Metastatic Pancreatic Carcinoma in the Ovary (tissue), 1 donor: ENCODE data around the gene SCYGR3.

DNA sequence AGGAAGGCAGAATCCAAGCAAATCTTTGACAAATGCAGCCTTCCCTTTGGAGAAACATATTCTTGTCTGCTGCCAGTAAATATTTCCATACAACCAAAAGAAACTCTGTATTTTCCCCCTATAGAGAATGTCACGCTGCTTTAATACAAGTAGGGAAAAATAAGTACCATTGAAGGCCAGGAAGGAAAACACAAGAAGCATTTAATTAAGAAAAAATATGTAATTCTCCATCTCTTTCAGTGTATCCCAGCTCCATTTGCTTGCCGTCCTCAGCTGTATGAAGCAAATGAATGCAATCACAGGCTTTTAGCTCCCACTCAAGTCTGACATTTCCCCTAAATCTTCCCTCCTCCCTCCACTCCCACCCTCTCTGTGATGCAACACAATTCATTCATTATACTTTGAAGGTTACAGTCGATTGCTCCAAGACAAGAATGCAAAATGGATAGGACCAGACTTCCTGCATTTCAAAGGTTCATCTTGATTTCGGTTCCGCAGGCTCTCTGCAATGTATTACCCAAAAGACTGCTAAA lies 172.6 kb upstream of the SERPINE2 start:
- PRO-cap, result no peak

- PRO-cap, result no peak
Observed at GRCh38 chr2:224241781-224242021, 160.2 kb downstream of the FAM124B start.

- PRO-cap, result no peak
Observed at GRCh38 chr2:224560359-224561646, 24.4 kb downstream of the CUL3 start.

DNA sequence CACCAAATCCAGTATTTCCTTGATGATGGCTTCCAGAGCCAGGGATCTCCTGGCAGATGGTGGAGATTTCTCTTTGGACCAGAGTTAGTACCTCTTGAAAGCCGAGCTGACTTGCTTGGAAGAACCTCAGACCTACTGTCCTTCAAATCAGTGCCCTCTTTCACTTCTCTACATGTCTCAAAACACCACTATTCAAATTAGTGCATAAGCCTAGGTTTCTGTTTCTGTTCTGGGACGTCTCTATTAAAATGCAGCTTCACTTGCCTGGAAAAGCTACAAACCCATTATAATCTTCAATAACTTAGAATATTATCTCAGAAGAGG lies 84.7 kb downstream of the DOCK10 start:
- PRO-cap, result no peak

GRCh38 chr2:224971179-224971673 lies 71.0 kb downstream of the DOCK10 start:
- PRO-cap, result no peak

DNA sequence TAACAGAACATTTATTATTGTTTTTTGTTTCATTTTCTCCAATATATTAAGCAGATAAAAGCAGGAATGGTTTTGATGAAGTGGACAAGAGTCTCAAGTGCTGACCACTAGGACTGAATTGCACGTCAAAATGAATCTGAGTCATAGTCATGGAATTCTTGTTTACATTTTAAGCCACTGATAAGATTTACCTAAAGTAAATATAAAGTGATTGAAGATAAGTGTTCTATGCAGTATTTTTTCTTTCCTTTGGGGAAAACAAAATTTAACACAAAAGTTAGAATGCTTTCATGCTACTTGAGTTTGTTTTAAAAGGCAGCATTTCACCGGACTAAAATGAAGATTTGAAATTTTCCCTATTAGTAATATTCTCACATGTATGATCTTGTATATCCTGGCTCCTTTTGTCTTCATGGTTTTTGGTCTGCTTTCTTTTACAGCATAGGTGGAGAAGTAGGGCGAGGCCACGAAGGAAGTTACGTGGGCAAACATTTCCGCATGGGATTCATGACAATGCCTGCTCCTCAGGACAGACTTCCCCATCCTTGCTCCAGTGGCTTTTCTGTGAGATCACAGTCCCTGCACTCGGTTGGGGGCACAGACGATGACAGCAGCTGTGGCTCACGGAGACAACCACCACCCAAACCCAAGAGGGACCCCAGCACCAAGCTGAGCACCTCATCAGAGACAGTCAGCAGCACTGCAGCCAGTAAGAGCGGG lies 113.6 kb downstream of the NYAP2 start:
- PRO-cap, result no peak

DNA sequence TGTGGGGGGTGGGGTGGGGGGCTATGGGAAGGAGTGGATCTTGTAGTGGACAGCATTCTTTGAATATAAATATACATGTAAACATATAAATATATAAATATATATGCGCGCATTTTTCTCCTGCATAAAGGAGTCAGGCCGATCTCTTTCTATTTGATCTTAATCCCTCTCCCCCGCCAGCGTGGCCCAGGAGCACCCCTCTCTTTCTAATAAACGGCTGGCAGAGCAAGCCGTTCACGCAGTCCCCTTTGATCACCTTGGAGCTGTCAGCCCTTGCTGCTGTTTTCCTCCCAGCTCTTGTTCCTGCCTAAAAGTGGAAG lies 631.1 kb downstream of the NYAP2 start:
- PRO-cap, result no peak

- PRO-cap, result bidirectional peak, plus-strand start at chr2:226031439, minus-strand start at chr2:226031445; unidirectional peak, minus-strand start at chr2:226031495
Observed at GRCh38 chr2:226031062-226031555, 631.6 kb downstream of the NYAP2 start.

DNA sequence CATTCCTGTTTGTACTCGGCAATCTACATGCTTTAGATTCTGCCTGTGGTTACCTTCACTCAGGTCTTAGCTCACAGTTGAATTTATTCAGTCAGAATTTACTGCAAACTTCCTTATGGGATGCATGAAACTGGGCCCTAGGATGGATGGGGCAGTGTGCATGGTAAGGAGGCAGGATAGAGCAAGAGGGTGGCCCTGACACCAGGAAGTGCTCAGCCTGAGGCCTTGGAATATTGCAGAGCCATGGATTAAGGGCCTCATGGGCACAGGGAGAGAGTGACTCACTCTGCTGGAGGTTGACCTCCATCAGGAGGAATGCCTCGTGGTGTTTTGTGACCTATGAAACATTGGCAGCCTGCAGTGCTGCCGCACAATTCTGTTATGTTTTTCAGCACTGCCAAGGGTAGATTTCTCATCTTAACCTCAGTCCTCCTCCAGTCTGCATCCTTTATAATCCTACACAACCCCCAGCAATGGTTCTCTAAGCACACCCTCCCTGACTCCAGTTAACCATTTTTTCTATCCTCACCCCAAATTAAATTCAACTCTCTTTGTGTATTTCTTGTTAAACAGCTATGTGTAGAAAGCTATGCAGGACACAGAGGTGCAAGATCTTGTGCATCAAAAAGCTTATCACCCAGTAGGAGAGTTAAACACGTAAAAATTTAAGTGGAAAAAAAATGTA lies 321.2 kb downstream of the IRS1 start:
- PRO-cap, result no peak

- PRO-cap, result no peak
Observed at GRCh38 chr2:226631589-226632135, 168.0 kb downstream of the IRS1 start.

DNA sequence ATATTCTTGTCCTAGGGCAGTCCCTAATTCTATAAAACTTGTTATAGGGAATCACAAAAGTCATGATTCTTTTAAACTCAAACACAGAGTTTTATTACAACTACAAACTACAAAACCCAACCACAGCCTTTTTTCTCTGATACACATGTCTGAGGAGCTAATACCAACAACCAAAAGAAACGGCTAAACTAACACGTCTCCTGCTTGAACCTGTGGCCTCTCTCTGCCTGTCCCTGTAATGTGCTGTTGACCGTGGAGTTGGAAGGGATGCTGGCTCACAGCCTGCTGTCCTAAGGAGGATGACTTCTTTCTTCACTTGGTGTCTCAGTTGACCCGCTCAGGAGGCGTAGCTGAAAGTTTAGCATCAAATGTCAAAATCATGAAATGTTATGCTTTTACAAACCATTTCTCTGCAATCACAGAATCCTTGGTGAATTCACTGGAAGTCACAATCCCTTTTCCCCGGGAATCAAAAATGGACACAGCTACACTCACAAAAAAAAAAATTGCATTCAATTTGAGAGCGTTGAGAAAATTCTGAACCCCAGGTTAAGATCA lies 74.5 kb downstream of the IRS1 start:
- PRO-cap, result no peak

- PRO-cap, result unidirectional peak, plus-strand start at chr2:227228561
Observed at GRCh38 chr2:227227901-227228677, 63.7 kb downstream of the COL4A3 start.

GRCh38 chr2:227472661-227473596 lies 973 bp downstream of the AGFG1 start:
- PRO-cap, result unidirectional peak, minus-strand start at chr2:227472909

GRCh38 chr2:227527939-227528406 lies 56.0 kb downstream of the AGFG1 start:
- PRO-cap, result no peak

GRCh38 chr2:227536290-227537108 lies 62.2 kb upstream of the SCYGR2 start:
- PRO-cap, result no peak

GRCh38 chr2:227614767-227615021 lies at the start of gene SCYGR3:
Gene SCYGR3 (minus strand): TSS chr2:227614840.
- PRO-cap, result no peak

GRCh38 chr2:229080071-229080722 lies 190.9 kb downstream of the PID1 start:
- PRO-cap, result no peak

DNA sequence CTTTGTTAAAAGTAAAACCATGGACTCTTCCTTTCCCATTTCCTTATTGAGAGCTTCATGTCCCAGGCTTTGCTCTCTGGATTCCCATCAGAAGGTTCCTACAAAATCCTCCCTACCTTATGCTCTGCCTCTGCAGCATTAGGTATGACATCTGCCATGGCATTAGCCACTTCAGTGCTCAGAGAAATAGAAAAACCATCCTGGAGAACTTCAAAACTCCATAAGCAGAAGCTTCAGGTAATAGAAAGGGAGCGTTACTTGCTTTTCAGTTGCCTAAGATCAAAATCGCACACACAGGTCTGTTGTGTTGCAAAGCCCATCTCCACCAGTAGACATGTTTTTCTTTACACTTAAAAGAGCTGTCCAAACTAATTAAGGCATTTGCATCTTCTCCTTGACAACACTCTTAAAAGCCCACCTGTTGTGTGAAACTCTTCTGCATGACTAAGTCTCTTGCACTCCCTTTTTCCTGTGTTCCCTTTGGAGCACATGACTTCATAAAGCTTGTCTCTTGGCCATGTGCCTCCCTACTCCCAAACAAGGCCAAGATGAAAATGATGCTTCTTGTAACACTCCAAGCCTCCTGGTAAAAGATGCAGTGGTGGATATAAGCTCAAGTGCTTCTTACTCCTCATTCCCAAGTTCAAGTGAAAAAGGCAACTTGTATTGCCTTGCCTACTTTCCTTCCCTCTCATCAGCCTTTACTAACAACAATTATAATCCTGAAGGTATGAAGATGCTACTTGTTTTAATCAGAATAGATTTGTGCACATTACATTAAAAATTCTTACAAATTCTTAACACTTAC lies 26.1 kb downstream of the PID1 start:
- PRO-cap, result no peak

- PRO-cap, result no peak
Observed at GRCh38 chr2:229255705-229256462, 15.2 kb downstream of the PID1 start.

DNA sequence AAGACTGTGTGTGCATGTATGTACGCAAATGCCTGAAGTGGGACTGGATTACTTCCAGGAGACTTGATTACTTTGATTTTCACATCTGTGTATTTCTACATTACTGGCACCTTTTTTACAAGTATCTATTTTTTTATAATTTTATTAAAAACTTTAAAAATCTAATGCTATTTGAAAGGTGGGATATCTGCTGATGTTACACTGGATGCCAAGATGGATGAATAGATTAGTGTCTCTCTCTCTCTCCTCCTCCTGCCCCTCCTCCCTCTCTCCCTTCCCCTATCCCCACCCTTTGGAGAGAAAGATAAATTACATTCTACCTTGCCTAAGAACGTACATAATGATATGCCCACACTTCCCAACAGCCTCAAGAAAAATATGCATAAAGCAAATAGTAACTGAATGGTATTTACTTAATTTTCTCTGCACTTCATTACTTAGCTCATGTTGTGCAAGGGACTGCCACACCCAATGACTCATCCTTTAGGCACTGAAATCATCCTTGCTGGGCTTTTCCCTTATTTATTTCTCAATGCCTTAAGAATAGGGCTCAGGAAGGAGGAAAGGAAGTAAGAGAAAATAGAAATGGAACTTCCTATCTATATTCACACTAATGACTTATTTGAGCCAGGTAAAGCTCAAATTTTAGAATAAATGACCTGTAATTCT lies 137.2 kb upstream of the PID1 start:
- PRO-cap, result no peak